NALM6 (cell line): ENCODE data around the gene ADAM20.

DNA sequence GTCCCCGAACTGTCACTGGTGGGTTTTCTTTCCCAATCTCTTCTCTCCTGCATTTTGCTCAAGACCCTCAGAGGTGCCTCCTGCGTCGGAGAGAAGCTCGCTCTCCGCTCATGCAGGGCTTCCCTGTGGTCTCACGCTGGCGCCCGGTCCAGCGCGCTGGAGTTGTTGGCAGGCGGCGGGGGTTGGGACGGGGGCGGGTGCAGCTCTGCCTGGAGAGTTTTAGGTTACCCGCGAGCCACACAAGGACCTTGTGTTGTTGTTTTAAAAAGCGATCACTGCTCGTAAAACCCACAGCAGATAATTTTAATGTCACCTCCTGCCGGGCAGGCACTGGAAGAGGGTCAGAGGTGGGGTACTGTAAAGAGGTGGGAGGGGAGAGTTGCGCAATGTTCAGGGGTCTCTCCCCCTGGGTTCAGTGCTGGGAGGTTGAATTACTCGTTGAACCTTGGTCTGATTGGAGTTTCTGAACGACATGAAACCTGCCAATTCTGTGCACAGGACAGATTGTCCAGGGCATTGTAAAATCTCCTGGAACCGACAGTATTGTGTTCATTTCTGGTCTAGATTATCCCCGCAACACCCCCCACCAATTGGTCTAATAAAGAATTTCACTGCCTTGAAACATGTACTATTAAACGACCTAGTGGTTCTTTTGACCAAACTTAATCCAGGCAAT is 920 bp downstream of the SMOC1 start:
- PRO-cap, result no peak

GRCh38 chr14:69993853-69994868 is 114.9 kb downstream of the SMOC1 start:
- PRO-cap, result no peak

DNA sequence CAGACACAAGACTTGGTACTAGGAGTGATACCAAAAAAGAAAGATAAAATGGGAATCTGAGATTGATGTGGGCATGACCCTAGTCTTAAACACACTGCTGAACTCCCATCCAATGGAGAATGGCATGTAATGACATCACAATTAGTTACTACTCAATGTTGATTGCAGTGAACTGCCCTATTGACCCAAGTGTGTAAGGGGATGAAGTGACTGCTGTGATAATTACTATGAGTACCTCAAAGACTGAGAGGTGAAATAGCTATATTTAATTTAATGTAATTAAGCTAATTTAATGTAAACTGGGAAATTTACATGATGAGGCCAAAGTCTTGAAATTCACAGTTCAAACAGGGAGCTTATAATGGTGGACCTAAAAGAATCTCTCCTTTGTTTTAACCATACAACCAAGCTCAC is at the start of gene ADAM20:
Gene ADAM20 (minus strand): TSS at position 96 of the 414 bp plus-strand sequence.
- PRO-cap, result no peak

DNA sequence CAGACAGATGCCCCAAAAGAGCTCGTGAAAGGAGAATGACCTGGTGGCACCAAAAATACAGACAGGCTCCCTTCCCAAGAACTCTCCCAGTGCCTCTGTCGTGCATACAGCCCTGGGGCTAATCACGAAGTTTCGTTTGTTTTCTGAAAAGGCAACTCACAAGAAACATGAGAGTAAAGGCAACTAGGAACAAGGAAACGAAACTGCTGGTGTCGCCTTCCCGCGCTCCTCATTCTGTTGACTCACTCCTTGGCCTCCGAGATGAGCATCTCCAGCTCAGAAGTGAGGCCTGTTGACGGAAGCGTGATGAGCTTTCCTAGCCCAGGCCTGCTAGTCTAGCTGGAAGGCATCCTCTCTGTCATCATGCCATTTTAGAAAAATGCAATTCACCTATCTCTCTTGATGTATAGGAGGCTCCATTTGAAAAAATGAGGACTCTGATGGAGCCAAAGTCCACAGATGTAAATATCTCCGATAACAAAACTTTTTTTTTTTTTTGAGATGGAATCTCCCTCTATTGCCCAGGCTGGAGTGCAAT is 50.5 kb downstream of the TTC9 start:
- PRO-cap, result no peak

GRCh38 chr14:70981711-70982064 is 74.4 kb downstream of the PCNX1 start:
- PRO-cap, result no peak

GRCh38 chr14:70988245-70988831 is 81.1 kb downstream of the PCNX1 start:
- PRO-cap, result no peak

DNA sequence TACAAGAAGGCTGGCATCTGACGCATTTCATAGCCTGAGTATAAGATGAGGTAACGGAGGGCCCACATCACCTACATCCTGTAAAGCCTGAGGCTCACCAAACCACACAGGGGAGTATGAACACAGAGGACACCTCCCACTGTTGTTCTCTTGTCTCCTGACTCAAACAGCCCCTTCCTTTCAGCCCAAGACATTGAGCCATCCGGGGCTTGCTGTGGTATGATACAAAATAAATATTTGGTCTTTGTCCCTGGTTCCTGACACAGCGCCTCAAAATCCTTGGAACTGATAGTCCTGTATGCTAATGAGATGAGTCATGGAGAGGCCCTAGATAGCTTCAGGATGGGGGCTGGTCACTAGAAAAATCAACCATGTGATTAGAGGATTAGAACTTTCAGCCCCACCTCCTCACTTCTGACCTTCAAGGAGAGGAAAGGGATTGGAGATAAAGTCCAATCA is 176.8 kb upstream of the SIPA1L1 start:
- PRO-cap, result no peak

GRCh38 chr14:71320831-71321216 is 548 bp downstream of the SIPA1L1 start:
- PRO-cap, result bidirectional peak, plus-strand start at chr14:71321111, minus-strand start at chr14:71321061

- PRO-cap, result no peak
These were observed 1.6 kb downstream of the SIPA1L1 start for GRCh38 chr14:71321632-71322593.

GRCh38 chr14:71350362-71350985 is 30.2 kb downstream of the SIPA1L1 start:
- PRO-cap, result no peak

DNA sequence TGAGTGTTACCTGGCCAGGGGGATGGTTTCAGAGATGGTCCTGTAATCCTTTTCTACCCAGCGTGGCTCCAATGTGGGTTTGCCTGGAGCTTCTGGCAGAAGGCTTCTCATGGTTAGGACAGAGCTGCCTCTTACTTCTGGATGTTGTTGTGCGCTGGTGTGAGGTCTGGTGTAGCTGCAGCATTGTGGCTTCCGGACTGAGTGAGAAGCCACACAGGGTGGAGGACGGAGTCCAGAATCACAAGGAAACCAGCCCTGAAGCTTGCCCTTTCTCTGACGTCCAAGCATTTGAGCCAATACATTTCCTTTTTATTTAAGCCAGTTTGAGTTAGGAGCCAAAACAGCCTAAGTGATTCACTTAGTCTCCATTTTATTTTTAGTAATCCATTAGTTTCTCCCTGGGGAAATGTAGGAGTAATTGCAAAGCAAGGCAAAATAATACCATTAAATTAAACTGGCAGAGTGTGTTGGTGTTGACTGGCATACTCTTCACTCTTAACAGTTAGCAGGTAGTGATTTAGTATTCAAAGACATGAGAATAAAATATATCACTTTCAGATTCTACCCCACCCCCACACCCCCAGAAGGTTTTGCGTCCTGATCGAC is 209.6 kb downstream of the SIPA1L1 start:
- PRO-cap, result no peak

GRCh38 chr14:71591819-71592311 is 271.6 kb downstream of the SIPA1L1 start:
- PRO-cap, result bidirectional peak, plus-strand start at chr14:71592167, minus-strand start at chr14:71592096

GRCh38 chr14:71597842-71598357 is 277.6 kb downstream of the SIPA1L1 start:
- PRO-cap, result unidirectional peak, minus-strand start at chr14:71598097

DNA sequence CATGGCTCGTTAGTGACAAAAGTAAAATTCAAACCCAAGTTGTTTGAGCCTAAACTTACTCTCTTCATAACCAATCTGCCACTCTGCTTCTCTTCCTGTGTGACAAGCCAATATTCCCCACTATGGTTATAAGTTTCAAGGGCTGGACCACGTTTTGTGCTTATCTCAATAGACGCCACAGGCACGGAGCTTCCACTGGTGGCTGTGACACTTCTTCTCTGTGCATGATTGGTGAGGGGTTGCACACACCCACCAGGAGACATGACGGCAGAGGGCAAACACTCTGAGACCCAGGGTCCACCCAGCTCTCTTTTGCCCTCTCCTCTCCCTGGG is 44.9 kb downstream of the DPF3 start:
- PRO-cap, result no peak

- PRO-cap, result no peak
These were observed 37.0 kb downstream of the DPF3 start for GRCh38 chr14:72856868-72857422.

DNA sequence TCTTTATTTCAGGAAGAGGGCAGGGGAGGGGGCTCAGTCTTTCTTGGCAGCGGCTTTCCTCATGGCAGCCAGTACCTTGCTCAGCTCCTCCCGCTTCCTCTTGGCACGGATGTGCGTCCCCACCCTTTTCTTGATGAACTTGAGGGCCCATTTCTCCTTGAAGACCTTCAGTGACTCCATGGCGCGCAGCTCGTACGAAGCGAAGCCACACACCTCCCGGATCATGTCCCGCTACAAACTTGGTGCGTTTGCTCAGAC is 3.2 kb downstream of the DCAF4 start:
- PRO-cap, result no peak

DNA sequence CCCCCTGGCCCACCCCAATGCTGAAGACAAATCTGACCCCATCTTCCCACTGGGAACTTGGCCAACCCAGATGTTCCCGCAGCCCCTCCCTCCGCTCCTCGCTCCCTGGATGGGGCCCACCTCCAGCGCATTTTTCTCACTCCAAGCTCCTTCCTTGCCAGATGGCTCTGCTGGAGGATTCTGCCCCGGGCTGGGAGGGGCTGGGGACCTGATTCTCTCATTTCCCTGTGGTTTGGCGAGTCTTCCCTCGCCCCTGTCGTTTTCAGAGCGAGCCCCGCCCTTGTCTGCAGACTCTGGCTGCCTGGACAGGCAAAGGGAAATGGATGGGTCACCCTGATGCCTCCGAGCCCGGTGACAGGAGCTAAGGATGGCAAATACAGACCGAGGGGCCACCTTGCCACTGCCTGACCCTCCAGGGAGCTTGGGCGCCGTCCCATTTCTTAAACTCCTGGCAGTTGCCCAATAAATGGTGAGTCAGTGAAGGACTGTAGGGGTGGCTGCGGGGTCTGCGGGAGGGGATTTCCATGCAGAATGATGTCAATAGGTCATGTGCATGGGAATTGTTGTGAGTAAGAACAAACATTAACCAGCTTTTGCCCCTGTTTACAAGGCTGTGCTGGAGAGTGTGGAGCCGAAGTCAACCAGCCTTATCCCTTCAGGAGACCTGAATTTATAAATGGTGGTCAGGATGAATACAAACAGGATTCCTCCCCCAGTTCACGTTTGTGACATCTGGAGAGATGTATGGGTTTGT is 9.0 kb upstream of the PAPLN start:
- PRO-cap, result no peak

GRCh38 chr14:73235375-73235912 is 1.9 kb upstream of the PAPLN start:
- PRO-cap, result no peak

- PRO-cap, result bidirectional peak, plus-strand start at chr14:73246082, minus-strand start at chr14:73246060
These were observed 8.3 kb downstream of the PAPLN start for GRCh38 chr14:73245351-73246292.

DNA sequence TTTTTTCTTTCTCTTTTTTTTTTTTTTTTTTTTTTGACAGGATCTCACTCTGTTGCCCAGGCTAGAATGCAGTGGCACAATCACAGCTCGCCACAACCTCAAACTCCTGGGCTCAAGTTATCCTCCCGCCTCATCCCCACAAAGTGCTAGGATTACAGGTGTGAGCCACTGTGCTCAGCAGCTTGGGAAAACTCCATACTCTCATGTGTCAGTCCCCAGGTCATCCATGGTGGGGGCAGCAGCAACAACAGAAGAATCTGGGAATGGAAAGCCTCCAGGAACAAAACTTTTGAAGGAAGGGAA is 53.0 kb downstream of the NUMB start:
- PRO-cap, result no peak